Amniotic epithelial cell (primary cell): ENCODE data around the genes CHADL and MEI1.

DNA sequence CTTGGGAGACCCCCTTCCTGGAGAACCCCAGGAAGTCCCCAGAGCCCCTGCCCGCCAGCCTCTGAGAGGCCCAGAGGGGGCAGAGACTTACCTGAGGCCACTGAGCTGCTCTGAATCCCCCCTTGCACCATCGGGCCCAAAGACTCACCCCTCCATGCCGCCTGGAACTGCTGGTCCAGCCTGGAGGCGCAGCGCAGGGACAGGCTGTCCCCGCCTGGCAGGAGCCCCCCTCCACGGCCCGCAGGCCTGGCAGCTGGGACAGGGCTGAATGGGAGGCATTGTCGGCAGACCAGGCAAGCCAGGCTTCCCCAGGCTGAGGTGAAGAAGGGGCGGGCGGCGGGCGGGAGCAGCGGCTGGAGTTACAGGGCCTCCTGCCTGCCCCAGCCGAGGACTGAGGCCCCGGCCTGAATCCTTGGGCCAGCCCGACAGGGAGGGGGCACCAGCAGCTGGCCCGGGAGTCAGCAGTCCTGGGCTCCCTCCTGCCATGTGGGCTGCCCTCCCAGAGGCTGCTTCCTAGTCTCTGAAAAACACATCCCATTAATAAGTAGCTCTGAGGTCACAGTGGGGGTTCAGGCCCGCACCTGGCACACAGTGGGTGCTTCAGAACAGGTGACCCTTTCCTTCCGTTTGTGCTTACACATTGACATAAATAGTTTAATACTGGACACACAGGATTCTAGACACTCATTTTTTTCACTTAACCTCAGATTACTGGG lies at the start of gene CHADL:
CHADL (minus strand) TSS at position 206 of the 716 bp plus-strand sequence.
- RRBS: 45% methylated on average over 3 of the region's 20 CpGs

DNA sequence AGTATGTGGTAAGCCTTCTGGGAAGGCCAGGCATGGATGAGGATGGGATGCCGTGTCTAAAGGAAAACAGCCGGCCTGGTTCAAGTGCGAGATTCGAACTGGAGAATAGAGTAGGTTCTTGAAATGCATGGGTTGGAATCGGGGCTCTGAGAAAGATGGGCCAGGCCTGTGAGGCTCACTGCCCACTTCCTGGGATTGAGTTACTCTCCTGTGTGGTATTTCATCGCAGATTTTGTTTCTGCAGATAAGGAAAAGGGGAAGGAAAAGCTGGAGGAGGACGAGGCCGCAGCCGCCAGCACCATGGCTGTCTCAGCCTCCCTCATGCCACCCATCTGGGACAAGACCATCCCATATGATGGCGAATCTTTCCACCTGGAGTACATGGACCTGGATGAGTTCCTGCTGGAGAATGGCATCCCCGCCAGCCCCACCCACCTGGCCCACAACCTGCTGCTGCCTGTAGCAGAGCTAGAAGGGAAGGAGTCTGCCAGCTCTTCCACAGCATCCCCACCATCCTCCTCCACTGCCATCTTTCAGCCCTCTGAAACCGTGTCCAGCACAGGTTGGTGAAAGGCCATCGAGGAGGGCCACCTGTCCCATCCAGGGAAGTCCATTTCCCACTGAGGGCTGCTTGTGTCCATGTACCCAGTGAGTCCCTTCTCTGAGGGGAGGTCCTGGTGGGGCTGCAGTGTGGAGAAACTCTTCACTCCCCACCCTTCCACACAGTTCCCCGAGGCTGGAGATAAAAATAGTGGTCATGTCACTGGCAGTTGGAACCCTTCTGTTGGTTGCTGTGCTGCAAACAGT lies 5.6 kb downstream of the TEF start:
- RRBS: no CpG with 5 or more reads among the region's 14 CpGs

DNA sequence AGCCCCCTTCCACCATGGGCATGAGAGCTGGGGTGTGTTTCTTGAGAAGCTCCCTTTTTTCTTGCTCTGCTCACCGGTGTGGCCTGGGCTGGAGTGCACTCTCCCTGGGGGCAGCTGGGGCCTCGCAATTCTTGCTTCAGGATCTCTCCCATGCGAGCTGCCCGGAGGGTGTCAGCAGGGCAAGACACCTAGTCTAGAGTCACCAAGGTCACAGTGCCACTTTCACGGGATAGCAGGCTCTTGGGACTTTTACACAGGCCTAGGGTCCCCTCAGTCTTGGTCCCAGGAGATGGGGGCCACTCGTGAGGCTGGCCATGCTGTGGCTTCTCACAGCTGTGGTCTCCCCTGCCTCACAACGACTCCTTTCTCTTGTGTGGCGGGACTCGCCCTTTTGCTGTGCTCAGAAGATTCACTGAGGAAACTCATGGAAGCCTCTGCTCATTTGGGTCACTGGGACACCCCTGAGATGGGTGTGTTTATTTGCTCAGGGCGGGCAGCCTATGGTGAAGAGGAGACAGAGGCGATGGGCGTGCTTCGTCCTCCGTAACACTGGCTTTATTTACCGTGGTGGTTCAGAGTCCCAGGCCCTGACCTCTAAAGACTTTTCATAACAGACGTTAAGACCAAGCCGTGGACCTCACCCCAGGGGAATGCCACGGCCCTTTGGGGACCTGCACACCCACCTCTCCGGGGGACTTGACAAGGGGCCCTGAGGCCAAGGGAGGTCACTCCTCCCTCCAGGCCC lies 15.4 kb downstream of the TEF start:
- RRBS: 92% methylated on average over 3 of the region's 19 CpGs

DNA sequence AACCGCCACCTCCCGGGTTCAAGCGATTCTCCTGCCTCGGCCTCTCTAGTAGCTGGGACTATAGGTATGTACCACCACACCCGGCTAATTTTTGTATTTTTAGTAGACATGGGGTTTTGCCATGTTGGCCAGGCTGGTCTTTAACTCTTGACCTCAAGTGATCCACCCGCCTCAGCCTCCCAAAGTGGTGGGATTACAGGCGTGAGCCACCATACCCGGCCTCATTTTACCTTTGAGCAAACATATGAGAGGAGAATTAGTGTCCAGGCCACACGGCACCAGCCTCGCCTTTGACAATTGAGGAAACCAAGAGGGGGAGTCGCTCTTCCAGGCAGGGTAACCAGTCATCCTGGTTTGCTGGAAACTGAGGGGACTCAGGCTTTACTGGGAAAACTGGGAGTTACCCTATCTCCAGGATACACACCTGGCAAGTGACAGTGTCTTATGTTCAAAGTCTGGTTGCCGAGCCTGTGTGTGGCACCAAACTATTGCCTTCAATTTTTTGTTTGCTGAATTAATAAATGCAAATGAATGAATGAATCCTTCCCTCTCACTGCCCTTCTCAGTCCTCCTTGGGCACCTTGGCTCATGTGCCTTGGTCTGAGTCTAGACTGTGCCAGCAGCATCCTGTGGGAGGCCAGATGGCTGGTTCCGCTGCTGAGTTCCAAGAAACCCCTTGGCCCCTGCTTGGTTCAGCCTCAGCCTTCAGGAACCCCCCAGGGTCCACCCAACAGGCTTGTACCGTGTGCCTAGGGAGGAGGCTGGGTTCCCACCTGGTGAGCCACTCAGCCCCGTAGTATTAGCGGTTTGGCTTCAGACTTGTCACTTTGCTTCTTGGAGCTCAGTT lies 31.2 kb downstream of the TOB2 start:
- RRBS: no CpG with 5 or more reads among the region's 16 CpGs

- RRBS: no CpG with 5 or more reads among the region's 15 CpGs
These were observed 28.8 kb downstream of the TOB2 start for GRCh38 chr22:41417537-41418544.

DNA sequence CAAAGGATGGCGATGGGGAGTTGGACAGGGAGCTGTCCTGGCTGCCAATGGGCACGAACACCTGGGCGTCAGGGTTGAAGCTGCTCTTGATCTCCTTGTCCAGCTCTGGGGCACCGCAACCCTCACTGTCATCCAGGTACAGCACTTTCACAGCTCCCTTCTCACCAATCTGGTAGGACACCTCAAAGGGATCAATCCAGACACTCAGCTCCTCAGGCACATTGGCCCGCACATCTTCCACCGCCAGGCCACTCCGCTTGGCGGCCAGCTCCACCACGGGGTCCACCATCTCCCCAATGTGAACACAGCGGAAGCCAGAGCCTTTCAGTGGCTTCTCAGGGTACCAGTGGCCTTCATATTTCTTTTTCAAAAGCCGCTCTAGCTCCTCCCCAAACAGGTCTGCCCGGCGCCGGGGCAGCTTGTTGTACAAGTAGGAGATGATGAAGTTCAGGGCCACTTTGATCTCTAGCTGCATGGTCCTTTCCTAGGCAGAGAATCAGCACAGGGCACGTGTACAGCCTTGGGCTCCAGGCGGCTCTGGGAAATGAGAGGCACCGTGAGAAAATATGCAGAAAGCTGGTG lies 9.6 kb downstream of the TOB2 start:
- RRBS: no CpG with 5 or more reads among the region's 17 CpGs

- RRBS: 62% methylated on average over 1 of the region's 18 CpGs
These were observed 35.4 kb downstream of the POLR3H start for GRCh38 chr22:41508633-41509551.

- RRBS: no CpG with 5 or more reads among the region's 2 CpGs
These were observed 21.2 kb downstream of the POLR3H start for GRCh38 chr22:41523092-41523459.

- RRBS: no CpG with 5 or more reads among the region's 24 CpGs
These were observed 20.6 kb downstream of the POLR3H start for GRCh38 chr22:41523460-41524288.

GRCh38 chr22:41613389-41613981 lies 7.4 kb downstream of the DESI1 start:
- RRBS: no CpG with 5 or more reads among the region's 3 CpGs

GRCh38 chr22:41619394-41620594 lies 1.0 kb downstream of the DESI1 start:
- RRBS: no CpG with 5 or more reads among the region's 31 CpGs

- RRBS: no CpG with 5 or more reads among the region's 33 CpGs
These were observed 6.9 kb downstream of the SNU13 start for GRCh38 chr22:41681643-41682291.

GRCh38 chr22:41687587-41688749 lies 699 bp downstream of the SNU13 start:
- RRBS: 3% methylated on average over 5 of the region's 48 CpGs

GRCh38 chr22:41699070-41699978 lies at the start of gene MEI1:
Gene MEI1, plus strand, starts transcription at chr22:41699503.
- RRBS: 40% methylated on average over 35 of the region's 69 CpGs

DNA sequence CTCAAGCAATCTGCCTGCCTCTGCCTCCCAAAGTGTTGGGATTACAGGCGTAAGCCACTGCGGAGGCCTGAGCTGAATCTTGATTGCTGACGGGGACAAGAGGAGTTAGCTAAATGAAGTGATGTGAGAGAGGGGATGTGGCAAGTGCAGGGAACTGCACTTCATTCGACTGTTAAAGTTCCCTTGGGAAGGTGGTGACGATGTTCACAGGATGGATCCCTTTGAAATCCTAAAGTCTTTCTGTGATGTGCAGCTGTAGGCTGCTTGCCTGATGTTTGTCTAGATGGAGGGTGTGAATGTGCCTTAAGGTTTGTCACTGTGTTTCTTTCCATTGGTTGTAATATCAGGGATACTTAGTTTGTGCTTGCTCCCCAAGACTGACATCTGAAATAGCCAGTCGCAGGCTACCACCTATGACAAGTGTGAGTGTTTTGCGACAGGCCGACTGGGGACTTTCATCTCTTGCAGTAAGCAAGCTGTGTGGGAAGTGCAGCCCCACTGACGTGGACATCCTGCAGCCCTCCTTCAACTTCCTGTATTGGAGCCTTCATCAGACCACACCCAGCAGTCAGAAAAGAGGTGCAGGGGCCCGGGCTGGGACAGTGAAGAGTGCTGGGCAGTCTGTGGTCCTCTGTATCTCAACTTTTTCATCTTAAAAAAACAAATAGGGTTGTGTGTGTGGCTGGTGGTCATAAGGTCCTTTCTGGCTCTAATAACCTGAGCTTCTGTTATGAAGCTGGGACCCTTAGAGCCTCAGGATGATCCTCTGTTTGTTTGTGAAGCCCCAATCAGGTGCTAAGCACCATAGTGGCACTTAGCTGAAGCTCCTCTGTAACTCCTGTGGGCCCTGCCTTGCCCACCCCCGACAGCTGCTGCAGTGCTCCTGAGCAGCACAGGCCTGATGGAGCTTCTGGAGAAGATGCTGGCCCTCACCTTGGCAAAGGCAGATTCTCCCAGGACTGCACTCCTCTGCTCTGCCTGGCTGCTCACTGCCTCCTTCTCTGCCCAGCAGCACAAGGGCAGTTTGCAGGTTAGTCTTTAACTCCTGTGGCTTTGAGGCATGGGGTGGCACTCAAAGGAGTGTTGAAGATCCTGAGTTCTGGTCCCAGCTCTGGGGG lies 19.3 kb upstream of the CCDC134 start:
- RRBS: no CpG with 5 or more reads among the region's 11 CpGs

DNA sequence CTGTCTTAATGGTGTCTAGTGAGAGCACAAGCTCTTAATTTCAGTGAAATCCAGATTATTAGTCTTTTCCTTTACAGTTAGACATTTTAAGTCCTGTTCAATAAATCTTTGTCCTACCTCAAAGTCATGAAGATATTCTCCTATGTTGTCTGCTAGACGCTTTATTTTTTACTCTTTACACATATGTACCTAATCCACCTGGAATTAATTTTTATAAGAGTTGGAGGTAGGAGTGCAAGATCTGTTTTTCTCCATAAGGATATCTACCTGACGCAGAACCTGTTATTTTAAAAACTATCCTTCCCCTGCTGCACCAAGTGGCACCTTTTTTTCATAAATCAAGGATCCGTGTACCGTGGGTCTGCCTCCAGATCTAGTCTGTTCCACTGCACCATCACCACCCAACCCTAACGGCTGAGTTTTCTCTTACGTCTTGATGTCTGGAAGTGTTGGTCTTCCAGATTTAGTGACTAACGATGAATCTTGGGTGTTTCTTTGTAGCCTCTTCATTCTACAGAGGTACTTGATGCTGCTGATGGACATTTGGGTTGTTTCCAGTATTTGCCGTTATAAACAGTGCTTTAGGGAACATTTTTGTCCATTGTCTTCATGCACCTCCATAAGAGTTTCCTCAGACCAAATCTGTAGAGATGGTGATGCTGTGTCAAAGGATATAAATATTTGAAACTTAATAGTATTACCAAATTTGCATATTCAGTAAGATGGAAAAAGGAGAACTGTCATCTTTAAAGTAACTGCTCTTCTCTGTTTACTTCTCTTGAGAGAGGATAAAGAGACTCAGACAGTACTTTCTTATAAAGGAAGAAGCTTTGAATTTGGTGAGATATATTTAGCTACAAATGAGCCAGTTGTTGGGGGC lies 26.5 kb downstream of the SHISA8 start:
- RRBS: no CpG with 5 or more reads among the region's 8 CpGs

DNA sequence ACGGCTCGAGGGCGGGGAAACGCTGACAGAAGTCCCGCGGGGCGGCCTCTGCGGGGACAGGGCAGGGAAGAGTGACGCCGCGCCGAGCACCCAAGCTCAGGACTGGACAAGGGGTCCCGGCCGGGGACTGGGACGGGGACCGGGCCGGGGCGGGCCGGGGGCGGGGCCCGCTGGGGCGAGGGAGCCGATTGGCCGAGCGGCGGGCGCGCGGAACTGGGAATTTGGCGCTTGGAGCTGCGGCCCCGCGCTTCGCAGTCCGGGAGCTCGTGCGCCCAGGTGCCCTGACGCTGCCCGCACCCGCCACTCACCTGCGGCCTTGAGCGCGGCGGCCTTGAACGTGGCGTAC lies 4.8 kb downstream of the SHISA8 start:
- RRBS: no CpG with 5 or more reads among the region's 46 CpGs

- RRBS: no CpG with 5 or more reads among the region's 85 CpGs
These were observed 12.3 kb upstream of the CYP2D6 start for GRCh38 chr22:42142604-42143644.

DNA sequence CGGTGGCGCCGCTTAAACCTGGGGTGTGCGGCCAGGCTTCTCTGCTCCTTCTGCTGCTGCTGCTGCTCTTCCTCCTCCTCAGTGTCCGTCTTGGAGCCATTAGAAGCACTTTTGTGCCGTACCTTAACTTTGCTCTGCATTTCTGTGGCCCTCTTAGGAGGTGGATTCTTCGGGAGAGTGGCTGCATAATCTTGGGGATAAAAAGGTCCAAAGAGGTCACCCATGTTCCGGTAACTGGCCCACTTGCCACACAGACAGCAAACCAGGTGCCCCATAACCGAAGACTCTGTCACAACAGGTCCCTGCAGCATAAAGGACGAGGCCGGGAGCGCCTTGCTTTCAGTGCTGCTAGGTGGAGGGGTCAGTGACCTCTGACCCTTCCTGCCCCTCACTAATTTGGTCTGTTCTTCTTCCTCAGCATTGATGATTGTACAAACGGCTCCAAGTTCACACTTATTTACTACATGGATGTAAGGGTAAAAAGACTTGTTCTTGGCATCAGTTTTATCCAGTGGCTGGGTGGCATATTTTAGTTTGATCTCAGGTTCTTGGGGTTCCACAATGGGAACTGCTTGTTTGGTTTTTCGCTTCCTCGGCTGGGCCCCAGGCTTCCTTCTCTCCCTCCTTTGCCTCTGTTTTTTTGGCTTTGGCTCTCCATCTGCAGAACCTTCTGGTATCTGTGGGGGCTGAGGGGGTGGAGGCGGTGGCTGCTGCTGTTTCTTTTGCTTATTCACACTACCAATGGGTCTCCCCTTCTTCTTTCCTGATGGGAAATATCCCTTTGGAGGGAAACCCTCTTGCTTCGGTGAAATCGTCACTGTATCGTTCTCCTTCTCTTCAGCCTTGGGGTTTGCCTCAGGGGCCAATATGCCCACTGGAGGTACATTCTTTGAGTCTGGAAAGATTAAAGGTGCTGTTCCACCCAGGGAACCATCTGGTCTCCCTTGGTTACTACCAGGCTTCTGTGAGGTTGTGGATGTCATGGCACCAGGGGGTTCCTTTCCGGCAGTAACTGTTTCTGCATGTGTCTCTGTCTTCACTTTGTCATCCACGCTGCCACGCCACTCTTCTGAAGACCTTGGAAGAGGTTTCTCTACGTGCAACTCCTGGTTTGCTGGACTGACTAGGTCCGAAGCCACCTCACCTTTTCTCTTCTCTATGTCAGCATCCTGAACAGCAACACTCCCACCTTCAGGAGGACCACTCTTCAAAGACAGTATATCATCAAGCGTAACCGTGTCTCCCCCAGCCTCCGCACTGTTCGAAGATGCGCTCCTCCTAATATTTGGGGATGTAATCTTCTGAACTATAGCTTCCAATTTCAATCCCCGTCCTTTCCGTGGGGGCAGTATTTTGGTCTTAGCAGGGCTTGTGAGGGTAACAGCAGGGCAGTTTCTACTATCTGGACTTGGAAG lies 60.0 kb downstream of the TCF20 start:
- RRBS: 100% methylated on average over 3 of the region's 31 CpGs

DNA sequence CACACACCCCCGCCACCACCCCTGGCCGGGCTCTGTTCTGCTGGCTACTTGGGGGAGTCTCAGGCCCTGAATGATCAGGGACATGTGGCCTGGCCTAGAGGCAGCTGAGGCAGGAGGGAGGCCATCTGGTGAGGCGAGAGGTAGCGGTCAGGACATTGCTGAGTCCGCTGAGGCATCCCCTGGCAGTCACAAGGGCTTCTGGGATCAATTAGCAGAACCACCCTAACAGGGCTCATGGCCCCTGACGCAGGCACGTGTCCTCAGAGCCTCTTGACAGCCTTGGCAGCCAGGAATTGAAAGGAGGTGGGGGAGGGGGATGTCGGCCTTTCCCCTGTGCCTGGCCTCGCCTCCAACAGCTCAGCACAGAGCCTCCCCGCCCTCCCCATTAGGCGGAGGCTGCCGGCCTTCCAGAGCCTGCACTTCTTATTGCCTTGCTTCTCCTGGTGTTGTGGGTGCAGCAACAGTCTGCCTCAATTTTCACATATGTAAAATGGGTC lies 55.5 kb downstream of the NFAM1 start:
- RRBS: no CpG with 5 or more reads among the region's 12 CpGs